Cytotoxic T cell (primary cell): ENCODE measurements around a stretch of chr9.

GRCh38 chr9:95948375-95949158 lies 73.1 kb downstream of the ERCC6L2 start:
- PRO-cap, 2 experiments = no peak in any of the 2 experiments

DNA sequence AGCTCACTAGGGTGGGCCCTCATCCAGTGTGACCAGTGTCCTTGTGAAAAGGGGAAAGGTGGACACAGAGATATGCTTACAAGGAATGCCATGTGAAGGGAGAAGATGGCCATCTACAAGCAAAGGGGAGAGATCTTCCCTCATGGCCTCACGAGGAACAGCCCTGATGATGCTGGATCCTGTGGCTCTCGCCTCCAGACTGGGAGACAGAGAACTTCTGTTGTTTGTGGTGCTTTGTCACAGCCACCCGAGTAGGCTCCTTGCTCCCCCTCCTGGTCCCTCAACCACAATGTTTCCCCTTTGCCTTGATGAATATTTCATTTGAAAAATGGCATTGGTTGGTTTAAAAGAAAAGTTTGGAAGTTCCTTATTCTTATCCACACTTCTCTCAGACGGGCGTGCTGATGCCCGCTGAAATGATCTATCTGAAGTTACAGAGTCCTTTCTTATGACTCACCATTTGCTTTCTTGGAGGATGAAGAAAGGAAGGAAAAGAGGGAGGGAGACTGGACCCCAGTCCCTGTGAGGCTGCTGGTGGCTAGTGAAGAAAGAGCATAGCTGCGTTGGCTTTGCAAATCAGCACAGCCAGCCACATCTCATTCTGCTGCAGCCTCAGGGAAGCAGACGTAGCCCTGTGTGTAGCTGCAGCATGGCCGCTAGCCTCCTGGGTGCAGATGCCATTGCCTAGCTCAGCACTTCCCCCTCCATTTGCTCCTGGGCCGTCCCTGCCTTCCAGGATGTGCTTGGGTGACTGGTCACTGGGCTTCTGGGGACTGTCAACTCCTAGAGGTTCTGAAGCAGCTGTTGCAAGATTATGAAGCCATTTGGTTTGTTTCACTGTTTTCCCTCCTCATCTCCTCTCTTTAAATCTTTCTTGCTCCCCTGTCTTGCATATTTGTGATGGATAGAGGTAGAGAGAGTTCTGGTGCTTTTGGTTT lies 185.9 kb downstream of the ERCC6L2 start:
- PRO-cap, 2 experiments = no peak in any of the 2 experiments

DNA sequence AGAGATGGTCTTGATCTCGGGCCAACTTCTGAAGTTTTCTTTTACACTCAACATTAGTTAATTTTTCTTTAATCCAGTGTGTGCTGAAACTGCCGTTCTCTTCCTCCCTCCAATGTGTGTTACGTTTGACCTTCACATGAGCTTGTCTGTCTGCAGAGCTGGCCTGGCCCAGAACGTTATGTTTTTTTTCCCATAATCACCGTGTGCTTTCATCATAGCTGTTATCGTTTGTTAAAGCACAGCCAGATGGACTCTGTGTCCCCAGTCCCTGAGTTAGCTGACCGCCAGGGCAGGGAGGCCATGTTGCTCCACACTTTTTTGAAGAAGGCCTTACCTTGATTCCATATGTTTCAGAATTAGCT lies 55.8 kb downstream of the HSD17B3 start:
- PRO-cap, 2 experiments = no peak in any of the 2 experiments

DNA sequence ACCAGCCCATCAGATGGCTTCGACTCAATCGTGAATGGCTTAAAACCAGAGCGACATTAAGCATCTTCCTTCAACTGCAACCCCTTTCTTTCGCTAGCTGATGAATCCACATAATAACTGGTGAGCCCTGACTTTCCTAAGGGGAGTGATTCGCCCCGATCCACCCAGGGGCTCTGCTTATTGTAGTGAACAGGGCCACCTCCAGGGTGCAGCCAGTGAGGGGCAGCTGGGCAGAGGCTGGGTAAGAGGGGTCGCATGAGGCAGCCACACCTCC lies 38.0 kb downstream of the SLC35D2 start:
- PRO-cap, 2 experiments = no peak in any of the 2 experiments

GRCh38 chr9:96451115-96451673 lies 1.2 kb downstream of the HABP4 start:
- PRO-cap, 2 experiments = peak in 2 of 2 experiments; most common plus-strand start chr9:96451357 (in 1); most common minus-strand start chr9:96451373 (in 1)

DNA sequence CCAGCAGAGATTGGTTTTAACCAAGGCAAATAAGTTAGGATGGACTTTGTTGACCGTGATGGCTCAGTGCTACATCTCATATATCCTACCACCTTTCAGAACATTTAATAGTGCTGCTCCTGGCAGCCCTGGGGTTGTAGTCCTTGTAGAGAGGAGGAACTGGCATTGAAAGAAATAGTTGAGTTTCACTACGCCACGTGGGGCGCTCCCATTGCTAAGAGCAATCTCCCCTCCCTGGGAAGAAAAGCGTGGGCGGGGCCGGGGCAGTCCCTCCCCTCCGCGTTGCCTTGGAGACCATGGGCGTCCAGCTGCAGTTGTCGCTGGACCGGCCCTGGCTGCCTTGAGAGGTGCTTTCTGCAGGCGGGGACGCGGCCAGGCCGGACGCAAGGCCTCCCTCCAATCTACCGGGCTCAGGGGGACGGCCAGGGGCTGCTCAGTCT lies 414 bp upstream of the CCDC180 start:
- PRO-cap, 2 experiments = no peak in any of the 2 experiments

GRCh38 chr9:97382332-97382911 lies 29.5 kb upstream of the TDRD7 start:
- PRO-cap, 2 experiments = no peak in any of the 2 experiments

- PRO-cap, 2 experiments = no peak in any of the 2 experiments
Observed at GRCh38 chr9:97524018-97524578, 22.6 kb downstream of the TMOD1 start.

GRCh38 chr9:97904697-97905146 lies 17.6 kb downstream of the TRMO start:
- PRO-cap, 2 experiments = peak in 2 of 2 experiments; most common plus-strand start chr9:97904897 (in 2); most common minus-strand start chr9:97904840 (in 2)

- PRO-cap, 2 experiments = no peak in any of the 2 experiments
Observed at GRCh38 chr9:97930777-97931529, 7.0 kb downstream of the HEMGN start.

DNA sequence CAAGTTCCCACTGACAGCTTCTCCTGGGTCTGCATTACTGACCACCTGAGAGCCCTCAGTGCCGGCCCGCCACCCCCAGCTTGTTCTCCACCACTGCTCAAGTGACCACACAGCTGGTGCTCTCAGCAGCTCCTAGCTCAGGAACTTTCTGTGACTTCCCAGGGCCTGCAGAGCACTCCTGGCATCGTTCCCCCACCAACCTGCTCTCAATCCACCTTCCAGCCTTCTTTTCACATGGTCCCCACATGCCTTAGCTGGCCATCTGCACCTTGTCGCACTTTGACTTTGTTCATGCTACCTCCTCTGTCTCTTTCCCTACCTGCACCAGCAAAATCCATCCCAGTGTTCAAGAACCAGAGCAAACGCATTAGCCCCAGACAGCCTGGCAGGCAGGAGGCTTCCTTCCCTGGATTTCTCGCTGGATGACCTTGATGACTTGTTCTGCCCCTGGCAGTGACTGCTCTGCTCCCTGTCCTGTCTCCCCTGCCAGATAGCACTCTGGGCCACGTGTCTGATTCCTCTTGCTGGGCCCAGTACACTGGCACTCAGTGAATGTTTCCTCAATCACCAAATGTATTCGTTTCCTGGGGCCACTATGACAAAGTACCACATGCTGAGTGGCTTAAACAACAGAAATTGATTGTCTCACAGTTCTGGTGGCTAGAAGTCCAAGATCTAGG lies 35.0 kb upstream of the NANS start:
- PRO-cap, 2 experiments = no peak in any of the 2 experiments

DNA sequence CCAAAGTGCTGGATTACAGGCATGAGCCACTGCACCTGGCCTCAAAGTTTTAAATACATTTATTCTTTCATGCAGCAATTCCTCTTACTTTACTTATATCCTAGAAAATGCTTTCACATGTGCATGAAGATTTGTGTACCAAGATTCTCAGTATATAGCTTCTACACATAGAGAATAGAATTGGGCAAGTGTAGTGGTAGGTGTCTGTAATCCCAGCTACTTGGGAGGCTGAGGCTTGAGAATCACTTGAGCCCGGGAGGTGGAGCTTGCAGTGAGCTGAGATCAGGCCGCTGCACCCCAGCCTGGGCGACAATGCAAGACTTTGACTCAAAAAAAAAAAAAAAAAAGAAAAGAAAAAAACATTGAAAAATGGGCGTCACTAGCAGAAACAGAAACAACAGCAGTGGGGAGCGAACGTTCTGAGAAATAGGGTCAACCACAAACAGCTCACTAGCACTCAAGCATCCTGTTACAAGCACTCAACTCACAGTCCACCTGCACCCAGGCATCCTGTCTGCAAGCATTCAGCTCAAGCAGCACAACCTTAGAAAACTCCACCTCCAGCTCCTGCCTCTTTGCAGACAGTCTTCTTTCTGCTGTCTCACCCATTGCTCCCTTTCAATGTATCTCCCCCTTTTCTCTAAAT lies 17.2 kb downstream of the TRIM14 start:
- PRO-cap, 2 experiments = peak in 2 of 2 experiments; most common plus-strand start position 487 of the sequence (in 2); most common minus-strand start position 314 of the sequence (in 1)

GRCh38 chr9:98104571-98104816 lies 14.5 kb downstream of the TRIM14 start:
- PRO-cap, 2 experiments = no peak in any of the 2 experiments

- PRO-cap, 2 experiments = no peak in any of the 2 experiments
Observed at GRCh38 chr9:98107830-98108118, 11.2 kb downstream of the TRIM14 start.

DNA sequence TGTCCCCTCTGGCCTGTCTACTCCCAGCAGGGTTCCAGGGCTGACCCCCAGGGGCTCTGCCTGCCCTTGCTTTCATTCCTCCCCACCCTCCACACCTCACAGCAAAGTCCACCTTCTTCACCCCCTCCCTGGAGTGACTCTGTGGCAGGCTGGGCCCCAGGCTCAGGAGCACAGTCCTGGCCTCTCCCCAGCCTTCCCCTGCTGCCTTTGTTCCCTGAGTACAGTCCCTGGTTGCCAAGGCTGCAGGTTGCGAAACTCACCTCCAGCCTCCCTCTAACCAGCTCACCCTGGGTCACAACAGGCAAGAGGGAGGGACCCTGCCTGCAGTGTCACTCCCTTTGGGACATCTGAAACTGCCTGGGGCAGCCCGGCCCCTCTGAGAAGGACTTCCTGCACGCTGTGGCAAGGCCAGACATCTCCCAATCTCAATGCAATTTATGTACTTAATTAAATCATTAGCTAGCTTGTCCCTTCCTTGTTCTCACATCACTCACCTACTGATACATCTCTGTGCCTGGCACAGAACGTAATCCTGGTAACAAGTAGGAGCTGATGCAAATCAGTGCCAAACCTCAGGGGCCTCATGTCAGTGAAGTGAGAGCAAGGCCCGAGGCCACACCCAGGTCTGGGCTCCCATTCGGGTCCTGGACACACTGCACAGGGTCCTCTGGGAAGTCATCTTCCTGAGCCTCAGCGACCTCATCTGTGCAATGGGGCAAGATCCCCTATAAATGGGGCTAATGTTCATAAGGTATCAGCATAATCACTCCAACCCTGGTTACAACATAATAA lies 27.3 kb upstream of the TRIM14 start:
- PRO-cap, 2 experiments = no peak in any of the 2 experiments

DNA sequence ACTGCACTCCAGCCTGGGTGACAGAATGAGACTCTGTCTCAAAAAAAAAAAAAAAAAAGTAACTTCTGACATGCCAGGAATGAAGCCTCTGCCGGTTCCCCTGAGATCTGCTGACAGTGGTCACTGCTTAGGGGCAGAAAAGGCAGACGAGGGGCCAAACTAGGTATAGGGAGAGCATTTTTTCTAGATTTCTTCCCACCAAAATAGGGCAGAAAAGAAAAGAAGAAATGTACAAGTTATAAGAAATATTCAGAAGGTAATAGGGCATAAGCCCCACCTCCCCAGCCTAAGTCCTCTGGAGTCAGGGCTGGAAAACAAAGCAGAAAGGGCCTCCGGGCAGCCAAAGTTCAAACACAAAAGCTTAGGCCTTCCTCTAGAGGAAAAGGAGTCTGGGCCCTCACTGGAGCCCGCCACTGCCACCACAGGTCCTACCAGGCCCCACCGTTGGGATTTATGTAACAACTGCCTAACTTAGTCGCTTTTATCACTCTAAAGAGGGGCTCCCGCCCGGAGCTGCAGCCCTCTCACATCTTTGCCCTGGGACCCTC lies 27.6 kb downstream of the TBC1D2 start:
- PRO-cap, 2 experiments = no peak in any of the 2 experiments

GRCh38 chr9:98610123-98611325 lies 98.2 kb downstream of the GABBR2 start:
- PRO-cap, 2 experiments = no peak in any of the 2 experiments

- PRO-cap, 2 experiments = no peak in any of the 2 experiments
Observed at GRCh38 chr9:98791314-98791513, 5.1 kb downstream of the ANKS6 start.

DNA sequence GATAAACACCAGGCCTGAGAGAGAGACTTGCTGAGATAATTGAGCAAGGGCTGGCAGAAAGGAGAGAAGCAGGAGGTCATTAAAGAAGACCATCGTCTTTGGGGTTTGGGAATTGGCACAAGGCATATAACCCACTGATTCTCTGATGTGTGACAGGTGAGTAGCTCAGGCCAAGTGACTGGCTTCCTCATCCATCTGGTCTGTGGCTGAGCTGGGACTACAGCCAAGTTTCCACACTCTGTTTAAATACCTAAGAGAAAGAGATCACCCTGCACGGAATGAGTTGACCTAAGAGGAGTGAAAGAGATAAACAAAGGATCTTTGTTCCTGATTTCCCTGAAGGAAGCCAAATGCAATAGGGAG lies 40.8 kb downstream of the GALNT12 start:
- PRO-cap, 2 experiments = no peak in any of the 2 experiments

- PRO-cap, 2 experiments = no peak in any of the 2 experiments
Observed at GRCh38 chr9:98867602-98868088, 60.2 kb downstream of the GALNT12 start.